Urinary bladder (tissue), 3 donors: ENCODE measurements around a stretch of chr1.

GRCh38 chr1:179029227-179030352 lies 3.9 kb downstream of the FAM20B start:
- PRO-cap: no peak
- RAMPAGE, long total RNA: no peak

- PRO-cap: no peak
- RAMPAGE, long total RNA: no peak
These were observed 8.9 kb downstream of the TOR3A start for GRCh38 chr1:179090631-179091256.

- PRO-cap: no peak
- RAMPAGE, long total RNA: no peak
These were observed 13.7 kb downstream of the TOR3A start for GRCh38 chr1:179095351-179096129.

- PRO-cap: no peak
- RAMPAGE, long total RNA: no peak
These were observed 1.2 kb upstream of the ABL2 start for GRCh38 chr1:179230747-179231102.

GRCh38 chr1:179883623-179884424 lies 1.7 kb downstream of the TOR1AIP1 start:
- PRO-cap: no peak
- RAMPAGE, long total RNA: no peak

DNA sequence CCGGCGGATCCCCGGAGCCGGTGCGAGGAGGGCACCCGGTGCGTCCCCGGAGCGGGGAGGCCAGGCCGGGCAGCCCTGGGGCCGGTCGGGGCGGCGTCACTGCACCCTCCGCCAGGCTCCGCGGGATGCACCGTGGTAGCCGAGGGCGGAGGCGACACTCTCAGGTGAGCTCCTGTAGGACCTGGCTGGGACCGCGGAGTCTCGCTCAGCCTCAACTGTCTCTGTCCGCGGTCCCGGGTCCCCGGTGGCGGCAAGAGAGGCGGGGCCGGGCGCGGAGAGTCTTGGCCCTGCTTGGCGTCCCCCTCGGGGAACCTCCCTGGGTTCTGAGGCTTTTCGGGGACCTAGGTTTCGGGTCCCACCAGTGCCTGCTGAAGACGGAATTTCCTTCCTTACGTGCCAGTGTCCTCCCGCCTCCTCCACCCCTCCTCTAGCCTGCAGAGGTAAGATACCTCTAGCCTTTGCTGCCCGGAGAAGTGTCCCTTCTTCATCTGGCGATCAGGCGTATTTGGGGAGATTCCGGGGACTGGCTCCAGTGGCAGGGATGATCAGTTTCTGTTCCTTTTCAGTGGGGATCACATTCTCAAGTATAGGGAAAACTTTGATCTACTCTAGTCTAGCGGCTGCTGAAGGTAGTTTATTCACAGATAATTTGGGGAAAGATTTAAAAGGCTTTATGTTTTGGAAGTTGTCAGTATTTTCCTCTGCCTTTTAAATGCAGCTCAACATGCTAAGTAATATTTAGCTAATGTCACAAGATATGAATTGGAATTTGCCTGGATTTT lies 560 bp downstream of the CEP350 start:
- PRO-cap: unidirectional peak, minus-strand start at position 429 of the sequence
- RAMPAGE, long total RNA: no peak

- PRO-cap: no peak
- RAMPAGE, long total RNA: no peak
These were observed 14.6 kb downstream of the CEP350 start for GRCh38 chr1:179969313-179969512.

GRCh38 chr1:180177437-180177887 lies 22.8 kb downstream of the QSOX1 start:
- PRO-cap: no peak
- RAMPAGE, long total RNA: no peak

- PRO-cap: no peak
- RAMPAGE, long total RNA: no peak
These were observed 36.8 kb upstream of the LHX4 start for GRCh38 chr1:180192947-180194035.

DNA sequence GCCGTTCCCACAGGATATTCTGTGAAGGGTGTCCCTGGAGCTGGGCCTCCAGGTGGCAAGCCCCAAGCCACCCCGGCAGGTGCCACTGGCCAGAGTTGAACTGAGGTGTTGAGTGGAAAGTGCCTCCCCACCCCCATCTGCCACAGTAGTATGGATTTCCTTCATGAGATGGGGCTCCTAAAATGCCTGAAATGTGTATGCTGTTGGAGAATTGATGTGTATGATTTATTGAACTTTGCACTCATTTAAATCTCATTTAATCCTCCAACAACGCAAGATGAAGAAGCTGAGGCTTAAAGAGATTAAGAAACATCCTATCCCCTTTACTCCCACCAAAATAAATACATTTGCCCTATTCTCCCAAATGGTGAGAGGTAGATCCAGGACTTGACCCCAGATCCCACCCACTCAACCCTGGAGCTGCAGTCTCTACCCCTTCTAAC lies 29.7 kb upstream of the LHX4 start:
- PRO-cap: no peak
- RAMPAGE, long total RNA: no peak

- PRO-cap: no peak
- RAMPAGE, long total RNA: no peak
These were observed 435 bp downstream of the LHX4 start for GRCh38 chr1:180230463-180230935.

- PRO-cap: no peak
- RAMPAGE, long total RNA: no peak
These were observed 13.8 kb downstream of the KIAA1614 start for GRCh38 chr1:180926254-180927240.

GRCh38 chr1:181101911-181102392 lies 13.5 kb downstream of the IER5 start:
- PRO-cap: no peak
- RAMPAGE, long total RNA: no peak

GRCh38 chr1:181104165-181104364 lies 15.6 kb downstream of the IER5 start:
- PRO-cap: no peak
- RAMPAGE, long total RNA: no peak

- PRO-cap: no peak
- RAMPAGE, long total RNA: no peak
These were observed 24.0 kb downstream of the IER5 start for GRCh38 chr1:181112460-181112912.

DNA sequence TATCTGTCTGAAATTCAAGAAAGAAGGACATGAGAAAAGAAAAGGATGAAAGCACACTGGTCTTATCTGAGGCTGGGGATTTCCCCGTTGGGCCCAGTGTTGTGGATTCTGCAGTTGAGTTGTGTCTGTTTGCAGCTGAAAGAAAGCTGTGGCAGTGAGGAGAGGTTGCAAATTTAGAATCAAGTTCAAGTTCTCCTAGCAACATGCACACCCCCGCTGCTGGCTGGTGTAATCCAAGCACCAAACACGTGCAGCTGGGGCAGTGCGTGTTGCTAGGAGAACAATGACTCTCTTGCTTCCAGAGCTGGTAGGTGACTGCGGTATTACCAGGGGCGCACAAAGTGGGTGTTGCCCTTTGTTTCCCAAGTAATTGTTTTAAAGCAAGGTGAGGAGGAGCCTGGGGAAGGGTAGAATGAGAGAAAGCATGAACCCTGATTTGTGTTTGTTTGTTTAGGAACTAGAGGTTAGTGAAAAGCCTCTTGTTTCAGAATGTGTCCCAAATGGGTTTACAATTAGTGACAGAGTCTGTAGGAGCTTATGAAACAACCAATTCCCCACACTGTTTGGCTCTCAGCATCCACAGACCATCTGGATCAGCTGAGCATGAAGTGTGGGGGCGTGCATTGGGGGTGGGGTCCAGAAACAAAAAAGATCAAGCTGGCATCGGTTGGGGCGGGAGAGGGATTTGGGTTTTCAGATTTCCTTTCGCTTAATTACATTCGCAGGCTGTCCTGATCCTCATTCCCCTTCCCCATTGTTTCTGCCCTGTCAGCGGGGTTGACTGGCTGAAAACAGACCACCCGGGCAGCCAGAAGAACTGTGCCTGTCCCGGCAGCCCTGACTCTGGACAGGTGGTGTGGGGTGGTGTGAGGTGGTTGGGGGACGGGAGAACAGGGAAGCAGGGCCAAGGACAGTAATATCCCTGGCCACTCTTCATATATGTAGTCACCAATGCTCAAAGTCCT lies 91.7 kb downstream of the IER5 start:
- PRO-cap: no peak
- RAMPAGE, long total RNA: no peak

DNA sequence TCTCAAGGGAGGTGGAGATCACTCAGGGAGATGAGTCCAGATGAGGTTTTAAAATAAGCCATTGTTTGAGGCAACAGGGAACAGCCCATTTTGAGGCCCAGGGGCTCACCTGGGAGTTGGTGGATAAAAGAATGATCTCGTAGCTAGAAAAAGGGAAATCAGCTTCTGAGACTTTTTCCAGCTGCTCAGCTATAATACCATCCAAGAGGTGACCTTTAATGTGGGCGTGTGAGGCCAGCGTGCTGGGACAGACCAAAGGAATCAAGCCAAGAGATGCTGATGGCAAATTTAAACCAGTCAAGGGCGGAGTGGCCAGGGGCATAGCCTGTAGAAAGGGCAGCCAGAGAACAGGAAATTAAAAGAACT lies 132.5 kb downstream of the IER5 start:
- PRO-cap: no peak
- RAMPAGE, long total RNA: no peak

GRCh38 chr1:181647548-181648121 lies 164.3 kb downstream of the CACNA1E start:
- PRO-cap: no peak
- RAMPAGE, long total RNA: no peak

- PRO-cap: no peak
- RAMPAGE, long total RNA: no peak
These were observed 39.9 kb upstream of the ZNF648 start for GRCh38 chr1:182101362-182101890.

GRCh38 chr1:182181377-182181677 lies 119.8 kb upstream of the ZNF648 start:
- PRO-cap: no peak
- RAMPAGE, long total RNA: no peak